Placental epithelial cell (primary cell): ENCODE measurements around the genes CCT6B, SLFN12L, GAS2L2 and RDM1.

DNA sequence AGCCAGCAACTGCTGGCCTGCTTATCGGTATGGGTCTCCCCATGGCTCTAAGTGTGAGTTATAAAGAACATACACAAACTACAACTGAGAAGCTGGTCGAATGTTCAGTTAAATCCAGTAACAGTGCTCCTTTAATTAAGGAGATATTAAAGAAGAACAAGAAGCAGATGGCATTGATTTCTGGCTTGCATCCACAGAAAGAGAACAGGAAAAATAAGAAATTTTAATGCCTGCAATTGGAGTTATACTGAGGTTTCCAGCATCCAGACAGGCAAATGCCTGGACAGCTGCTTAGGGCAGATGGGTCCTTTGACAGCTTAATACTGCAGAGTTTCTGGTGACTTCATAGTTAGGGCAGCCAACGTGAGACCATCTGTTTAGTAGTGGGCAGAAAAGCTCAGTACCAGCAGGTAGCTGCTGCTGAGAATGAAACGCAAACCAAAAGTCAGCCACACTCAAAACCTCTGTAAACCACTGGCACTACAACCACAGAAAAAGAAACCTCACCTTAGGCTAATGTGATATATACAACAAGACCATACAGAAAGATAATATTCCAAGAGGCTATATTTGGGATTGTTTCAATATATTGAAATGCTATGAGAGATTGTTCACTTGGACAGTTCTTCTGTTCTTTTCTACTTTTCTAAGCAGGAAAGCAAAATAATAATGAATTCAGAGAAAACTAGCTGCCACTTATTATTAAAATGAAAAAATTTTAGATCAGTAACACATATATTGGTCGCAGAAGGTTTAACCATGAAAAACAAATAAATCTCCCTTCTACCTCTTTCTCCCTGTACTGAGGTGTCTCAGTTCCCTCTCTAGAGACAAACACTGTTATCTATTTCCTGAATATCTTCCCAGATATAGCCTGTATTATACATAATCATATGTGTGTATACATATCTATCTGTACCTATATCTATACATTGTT is 110.0 kb downstream of the CDK5R1 start:
- CAGE, long polyA plus RNA: no peak

GRCh38 chr17:32822202-32822988 is 54.5 kb downstream of the MYO1D start:
- CAGE, long polyA plus RNA: no peak

- CAGE, long polyA plus RNA: no peak
Measured at GRCh38 chr17:32871671-32872148, 5.2 kb downstream of the MYO1D start.

DNA sequence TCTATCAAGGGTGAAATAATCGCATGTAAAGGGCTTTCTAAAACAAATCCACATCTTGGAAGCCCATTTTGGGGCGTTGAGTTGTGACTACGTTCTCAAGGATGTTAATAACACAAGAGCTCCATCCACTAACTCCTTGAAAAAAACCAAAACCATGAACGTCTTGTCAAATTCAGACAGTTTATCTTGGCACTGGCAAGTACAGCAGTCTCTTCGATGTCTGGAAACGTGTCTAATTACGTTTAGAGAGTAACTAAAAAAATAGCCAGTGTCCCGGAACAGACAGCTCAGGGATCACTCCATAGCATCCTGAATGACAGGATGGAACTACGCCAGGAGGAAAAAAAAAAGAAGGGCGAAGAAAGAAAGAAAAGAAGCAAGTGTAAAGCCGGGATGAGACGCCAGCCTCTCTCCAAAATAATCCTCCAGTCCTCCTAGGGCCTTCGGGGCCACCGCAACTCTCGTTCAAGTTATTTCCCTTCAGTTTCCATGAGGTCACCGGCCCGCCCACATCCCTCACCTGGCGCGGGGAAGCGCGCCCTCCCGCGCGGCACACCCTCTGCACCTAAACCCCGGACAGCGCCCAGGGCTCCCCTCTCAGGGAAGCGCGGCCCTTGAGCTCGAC is 877 bp downstream of the MYO1D start:
- CAGE, long polyA plus RNA: no peak

- CAGE, long polyA plus RNA: no peak
Measured at GRCh38 chr17:33803583-33804117, 451.4 kb upstream of the CCL2 start.

DNA sequence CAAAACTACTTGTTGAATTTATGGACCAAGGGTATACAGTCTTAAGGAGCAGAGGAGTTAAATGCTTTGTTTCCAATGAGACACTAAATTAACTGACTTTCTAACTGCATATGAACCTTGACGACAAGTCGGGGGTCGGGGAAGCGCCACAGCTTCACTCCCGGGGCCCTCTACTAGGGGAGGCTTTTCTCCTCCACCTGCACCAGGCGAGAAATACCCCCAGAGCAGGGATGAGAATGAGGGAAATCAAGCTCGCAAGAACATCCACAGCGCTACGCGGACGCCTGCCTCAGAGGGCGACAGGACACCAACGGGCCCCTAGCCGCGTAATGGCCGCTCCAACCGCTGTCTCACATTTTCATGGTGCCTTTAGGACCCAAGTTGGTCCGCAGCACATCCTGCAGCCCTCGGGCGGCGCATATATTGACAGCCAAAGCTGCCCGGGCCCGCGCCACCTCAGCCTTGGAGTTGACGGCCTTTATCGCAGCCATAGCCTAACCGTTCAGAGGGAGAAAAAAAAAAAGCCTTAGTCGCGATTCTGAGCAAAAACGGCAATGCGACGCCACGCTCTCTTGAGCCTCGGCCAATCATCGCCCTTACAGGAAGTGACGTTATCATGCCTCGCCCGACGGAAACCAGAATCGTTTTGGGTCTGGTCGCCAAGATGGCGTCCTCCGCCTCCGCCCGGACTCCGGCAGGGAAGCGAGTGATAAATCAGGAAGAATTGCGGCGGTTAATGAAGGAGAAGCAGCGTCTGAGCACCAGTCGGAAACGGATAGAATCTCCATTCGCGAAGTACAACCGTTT is at the start of gene CCT6B:
Gene CCT6B, minus strand, starts transcription at position 558 of the 807 bp plus-strand sequence.
- CAGE, long polyA plus RNA: no peak

DNA sequence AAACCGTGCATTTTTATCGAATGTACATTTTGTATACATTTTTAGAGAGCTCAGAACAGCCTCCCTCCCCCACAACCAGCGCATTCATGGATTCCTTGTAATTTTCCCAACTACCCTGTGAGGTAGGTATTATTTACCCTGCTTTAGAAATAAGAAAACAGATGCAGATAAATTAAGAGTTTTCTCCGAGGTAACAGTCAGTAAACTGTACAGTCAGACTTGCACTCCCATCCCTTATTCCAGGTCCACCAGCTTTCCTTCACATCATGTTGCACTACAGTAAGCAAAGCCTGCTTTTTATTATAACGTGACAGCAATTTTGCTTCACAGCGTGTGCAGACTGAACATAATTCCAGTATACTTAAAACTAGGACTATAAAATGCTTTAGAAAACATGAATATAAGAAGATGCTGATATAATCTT is 1.1 kb downstream of the LIG3 start:
- CAGE, long polyA plus RNA: no peak

GRCh38 chr17:35011150-35012207 is 31.2 kb downstream of the LIG3 start:
- CAGE, long polyA plus RNA: no peak

GRCh38 chr17:35069228-35069808 is 5.8 kb upstream of the RFFL start:
- CAGE, long polyA plus RNA: no peak

DNA sequence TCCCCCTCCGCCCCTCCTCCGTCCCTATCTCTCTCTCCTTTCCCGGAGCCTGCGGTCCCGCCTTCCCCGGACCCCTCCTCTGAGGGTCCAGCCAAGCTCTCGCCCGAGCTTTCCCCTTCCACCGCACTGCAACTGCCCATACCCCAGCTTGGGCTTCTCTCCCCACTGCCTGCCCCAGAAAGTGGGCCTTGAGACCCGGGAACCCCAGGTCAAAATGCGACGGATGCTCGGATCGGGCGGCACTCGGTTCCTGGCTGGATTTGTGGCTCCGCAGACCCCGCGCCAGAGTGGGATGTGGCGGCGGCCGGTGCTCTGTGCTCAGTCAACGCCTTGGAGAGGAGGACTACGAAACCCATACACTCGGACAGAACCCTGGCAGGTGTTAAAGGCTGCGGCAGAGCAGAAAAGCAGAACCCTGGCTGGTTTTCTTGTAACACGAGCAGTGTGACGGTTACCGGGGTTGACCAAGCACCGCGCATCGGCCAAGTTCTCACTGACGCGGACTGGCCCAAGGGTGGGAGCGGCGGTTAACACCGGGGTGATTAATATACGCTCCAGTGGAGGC is 834 bp upstream of the SLFN13 start:
- CAGE, long polyA plus RNA: no peak

DNA sequence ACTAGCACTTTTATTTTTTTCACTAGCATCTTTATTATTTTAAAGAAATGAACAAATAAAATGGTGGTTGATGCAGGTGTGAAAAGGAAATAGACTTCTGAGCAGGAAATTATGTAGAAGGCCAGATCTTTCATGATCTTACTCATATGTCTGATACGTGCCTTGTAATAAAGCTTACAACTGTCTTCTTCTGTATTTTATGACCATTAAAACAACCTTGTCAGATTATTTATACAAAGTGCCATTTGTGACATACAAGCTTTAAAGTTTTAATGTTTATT is 6.3 kb downstream of the SLFN12L start:
- CAGE, long polyA plus RNA: no peak

- CAGE, long polyA plus RNA: no peak
Measured at GRCh38 chr17:35537525-35537936, at the start of gene SLFN12L. SLFN12L (minus strand) TSS chr17:35537678.

DNA sequence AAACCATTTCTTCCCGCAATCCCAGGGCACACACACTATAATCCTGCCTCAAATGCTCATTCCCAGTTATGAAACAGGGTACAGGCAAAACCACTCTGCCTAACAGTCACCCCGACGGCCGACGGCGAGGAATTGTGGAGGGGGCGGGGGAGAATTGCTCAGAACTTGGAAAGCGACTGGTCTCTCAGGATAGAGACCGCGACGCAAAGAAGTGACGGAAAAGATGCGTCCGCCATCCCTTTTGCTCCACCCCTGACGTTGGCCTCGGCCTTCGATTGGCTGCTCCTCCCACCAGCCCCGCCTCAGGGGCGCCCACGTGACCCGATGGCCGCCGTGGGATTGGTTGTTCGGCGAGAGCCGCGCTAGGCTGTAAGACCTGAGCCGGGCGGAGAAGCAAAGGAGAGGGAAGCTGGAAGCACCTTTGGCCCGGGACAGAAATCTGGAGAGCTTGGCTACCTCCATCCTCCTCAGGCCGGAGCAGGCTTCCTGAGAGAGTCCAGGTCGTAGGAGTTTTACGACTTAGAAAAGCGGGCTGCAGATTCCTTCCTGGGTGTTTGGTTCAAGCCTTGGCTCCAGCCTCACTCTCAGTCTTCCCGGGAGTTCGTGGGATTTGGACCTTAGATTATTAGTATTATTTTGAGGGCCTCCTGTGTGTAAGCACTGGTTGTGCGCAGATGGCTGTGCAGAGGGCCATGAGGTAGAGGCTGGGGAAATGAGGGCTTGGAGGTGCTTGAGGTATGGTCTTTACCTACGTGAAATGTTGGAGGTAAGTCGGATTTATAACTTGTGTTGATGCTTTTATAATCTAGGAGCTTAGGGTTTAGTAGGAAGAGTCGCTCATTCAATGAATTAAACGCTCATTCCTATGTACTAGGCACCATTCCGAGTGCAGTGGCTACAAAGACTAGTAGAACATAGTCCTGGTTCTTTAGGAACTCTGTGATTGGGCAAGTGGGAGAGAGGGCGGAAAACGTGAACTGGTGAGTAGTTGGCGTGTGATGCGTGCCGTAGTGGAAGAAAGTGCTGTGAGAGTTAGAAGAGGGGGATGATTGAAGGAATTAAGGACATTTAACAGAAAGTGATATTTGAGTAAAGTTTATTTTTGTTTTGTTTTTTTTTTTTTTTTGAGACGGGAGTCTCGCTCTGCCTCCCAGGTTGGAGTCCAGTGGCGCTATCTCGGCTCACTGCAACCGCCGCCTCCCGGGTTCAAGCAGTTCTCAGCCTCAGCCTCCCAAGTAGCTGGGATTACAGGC is 7.5 kb upstream of the SLFN14 start:
- CAGE, long polyA plus RNA: no peak

GRCh38 chr17:35577582-35578129 is 715 bp downstream of the PEX12 start:
- CAGE, long polyA plus RNA: no peak

DNA sequence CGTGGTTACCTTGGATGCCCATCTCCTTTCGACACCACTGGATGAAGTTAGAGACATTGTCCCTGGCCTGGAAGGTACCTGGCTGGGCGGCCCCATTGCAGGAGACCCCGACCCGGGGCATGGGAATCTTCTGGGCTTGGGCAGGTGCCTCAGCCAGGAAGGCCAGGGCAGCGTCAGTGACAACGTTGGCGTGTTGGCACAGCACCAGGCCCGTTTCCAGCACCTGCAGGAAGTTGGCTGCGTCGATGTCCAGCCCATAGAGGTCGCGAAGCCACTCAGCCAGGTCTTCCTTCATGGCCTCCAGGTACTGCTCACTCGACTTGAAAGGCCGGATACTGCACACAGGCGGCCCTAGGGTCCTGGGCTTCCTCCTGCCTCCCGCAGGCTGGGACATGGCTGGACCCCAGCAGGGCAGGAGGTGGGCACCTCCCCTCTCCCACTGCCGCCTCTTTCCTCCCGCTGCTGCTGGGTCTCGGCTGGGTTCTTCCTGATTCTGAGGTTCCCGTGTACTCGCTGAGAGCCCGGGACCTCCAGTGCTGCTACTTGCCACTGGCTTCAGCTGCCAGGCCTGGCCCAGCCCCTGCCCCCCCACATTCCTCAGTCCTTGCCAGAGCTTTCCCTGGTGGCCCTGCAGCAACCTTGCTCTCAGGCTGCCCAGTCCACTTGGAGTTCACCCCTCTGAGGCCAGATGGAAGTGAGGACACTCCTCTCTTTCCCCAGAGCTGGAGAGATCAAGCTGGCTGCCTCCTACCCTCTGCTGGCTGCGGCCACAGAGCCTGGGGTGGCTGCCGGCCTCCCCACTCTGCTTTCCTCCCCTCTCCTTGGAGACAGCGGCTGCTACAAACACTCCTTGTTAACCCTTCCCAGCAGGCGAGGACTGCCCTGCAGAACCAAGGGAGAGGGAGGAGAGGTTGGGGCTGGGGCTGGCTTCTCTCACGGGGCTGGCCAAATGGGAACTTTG is at the start of gene GAS2L2:
Gene GAS2L2, minus strand, starts transcription at position 783 of the 961 bp plus-strand sequence.
- CAGE, long polyA plus RNA: no peak

DNA sequence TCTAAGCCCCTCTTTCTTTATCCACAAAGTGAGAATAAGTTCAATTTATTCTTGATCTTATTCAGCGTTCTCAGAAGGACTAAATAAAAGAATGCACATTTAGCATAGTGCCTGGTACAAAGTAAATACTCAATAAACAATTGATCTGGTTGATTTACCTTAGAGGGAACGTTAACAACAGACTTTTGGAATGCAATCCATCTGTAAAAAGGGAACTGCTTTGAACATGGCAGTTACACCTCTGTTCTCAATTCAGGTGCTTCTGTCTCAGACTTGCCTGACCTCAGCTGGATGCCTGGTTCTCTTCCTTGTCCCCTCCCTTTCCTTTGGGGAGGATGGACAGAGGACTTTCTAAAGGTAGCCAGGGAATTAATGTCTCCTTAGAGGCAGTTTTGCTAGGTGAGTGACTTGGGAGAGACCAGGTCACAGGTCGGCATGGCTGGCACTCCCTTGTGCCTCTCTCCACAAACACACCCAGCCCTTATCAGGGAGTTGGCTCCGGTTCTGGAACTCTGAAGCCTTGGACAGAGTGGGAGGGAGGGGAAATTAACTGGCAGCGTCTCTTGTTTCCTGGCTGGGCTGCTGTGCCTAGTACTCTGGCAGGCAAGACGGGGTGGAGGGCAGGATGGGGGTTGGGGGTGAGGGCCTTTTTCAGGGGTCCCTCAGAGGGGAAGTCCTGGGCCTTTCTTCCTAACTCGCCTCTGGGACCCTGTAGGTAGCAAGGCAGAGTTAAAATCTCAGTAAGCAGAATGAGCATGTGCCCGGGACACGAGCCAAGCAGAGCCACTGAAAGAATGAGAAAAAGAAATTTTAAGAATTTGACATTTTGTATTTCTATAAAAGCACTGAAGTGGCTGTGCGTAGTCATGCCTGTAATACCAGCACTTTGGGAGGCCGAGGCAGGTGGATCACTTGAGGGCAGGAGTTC is 12.0 kb downstream of the MMP28 start:
- CAGE, long polyA plus RNA: no peak

GRCh38 chr17:35930048-35931176 is at the start of gene RDM1:
RDM1 (minus strand) TSS chr17:35930773.
- CAGE, long polyA plus RNA: no peak

GRCh38 chr17:35990914-35991504 is 4.5 kb upstream of the CCL14 start:
- CAGE, long polyA plus RNA: no peak

DNA sequence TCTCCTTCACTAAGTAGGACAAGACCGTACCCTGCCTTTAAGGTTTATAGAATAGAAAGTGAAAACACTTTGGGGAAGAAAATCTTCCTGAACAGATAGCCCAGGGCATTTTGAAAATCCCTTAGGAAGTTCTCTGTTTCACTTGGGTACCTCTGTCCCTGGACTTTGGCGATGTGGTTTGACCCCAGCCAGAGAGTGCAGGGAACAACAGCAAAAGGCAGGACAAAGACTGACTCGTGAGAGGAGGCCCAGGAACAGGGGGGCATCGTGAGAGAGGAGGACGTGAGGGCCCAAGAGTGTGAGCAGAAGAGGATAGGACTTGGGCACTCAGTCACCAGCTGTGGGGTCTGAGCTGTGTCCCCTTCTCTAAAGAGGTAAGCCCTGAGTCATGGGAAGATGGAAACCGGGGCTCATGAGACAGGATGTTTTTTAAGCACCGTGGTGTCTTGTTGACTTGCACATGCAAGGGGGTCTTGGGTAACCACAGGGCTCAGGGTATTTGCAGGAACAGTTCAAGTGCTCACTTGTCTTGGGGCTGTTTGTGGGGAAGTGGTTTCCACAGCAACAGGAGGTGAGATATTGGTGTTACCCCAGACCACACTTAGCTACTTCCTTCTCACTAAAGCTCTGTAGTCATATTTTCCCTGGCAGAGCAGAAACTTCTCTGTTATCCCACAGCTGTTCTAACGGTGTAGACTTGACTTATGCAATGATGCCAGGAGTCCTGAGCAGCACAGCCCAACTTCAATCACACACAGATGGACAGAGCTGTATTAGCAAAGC is 7.5 kb downstream of the CCL3 start:
- CAGE, long polyA plus RNA: no peak

GRCh38 chr17:36527954-36528387 is 6.7 kb downstream of the MYO19 start:
- CAGE, long polyA plus RNA: no peak